Measurements from ENCODE around the genes AP5B1 and FOSL1.

GRCh38 chr11:65573701-65574288, 1.5 kb downstream of the FAM89B start:
- PRO-cap: bidirectional peak, plus-strand start at chr11:65574373, minus-strand start at chr11:65574208
- RAMPAGE, long total RNA, 4 experiments: no peak in any of the 4 experiments

DNA sequence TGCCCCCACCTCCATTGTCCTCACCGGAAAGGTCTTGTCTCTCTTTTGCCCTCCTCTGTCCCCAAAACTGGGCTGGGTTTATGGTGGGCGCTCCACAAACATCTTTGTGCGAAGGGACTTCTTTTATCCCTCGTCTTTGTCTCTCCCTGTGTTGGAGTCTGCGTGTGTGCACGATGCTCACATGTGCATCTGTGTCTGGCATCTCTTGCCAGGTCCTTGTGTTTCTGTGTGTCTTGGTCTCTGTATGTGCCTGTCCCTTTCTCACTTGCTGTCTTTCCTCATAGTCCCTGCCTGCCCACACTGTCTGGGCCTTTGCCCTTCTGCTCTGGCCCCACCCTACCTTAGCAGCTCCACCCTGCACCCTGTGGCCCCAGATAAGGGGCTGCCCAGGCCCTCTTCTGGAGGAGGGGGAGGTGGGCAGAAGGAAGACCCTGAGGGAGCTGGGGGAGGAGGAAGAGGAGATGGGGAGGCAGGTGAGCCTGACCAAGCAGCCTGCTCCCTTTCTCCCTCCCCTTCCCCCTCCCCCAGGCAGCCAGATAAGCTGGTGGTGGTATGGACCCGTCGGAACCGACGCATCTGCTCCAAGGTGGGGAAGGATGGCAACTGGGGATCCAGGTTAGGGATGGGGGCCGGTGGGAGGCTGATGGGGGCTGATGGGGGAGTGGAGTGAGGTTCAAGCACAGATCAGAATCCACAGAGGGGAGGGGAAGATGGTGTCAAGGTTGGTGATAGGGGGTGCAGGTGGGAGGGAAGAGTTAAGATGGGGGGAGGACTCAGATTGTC, 2.9 kb downstream of the EHBP1L1 start:
- PRO-cap: no peak
- RAMPAGE, long total RNA, 4 experiments: no peak in any of the 4 experiments

DNA sequence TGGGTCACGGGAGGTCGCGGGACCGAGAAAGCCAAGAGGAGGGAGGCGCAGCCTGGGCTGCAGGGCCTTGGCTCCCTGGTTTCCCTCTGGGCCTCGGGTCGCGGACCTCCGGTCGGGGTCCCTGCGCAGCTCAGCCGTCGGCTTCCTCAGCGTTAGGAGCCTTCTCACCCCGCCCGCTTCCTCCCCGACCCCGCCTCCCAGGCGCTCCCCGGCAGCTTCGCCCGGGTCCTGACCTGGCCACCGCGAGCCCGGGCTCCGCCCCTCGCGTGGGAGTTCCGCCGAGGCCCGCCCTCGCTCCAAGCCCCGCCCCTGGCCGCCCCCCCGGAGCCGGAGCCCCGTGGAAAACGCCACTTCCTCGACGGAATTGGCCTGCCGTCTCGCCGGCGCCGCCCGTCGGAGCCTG, 10.3 kb downstream of the RELA start:
- PRO-cap: bidirectional peak, plus-strand start at position 350 of the sequence, minus-strand start at position 230 of the sequence
- RAMPAGE, long total RNA, 4 experiments: no peak in any of the 4 experiments

- PRO-cap: no peak
- RAMPAGE, long total RNA, 4 experiments: no peak in any of the 4 experiments
Measured at GRCh38 chr11:65653863-65654340, 8.8 kb downstream of the RELA start.

- PRO-cap: no peak
- RAMPAGE, long total RNA, 4 experiments: no peak in any of the 4 experiments
Measured at GRCh38 chr11:65655244-65655945, 7.3 kb downstream of the RELA start.

DNA sequence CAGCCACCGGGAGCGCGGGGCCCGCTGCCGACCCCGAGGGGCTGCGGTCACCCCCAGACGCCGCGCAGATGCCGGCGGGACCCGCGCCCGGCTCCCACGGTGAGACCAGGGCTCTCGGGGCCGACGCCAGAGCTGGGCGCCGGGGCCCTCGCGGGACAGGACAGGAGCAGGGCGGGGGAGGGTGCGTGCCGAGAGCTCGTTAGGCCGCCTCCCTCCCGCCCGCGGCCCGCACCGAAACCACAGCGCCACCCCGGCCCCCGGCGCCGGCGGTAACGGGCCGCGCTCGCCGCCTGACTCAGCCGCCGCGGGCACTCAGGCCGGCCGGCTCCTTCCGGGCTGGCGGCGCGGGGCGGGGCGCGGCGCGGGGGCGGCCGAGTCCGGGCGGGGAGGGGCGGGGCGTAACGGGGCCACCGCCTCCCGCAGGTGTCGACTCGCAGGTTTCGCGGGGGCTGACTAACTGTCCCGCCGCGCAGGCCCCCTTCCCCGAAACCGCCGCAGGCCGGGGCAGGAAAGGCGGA, at the start of gene AP5B1:
Gene AP5B1 (minus strand): TSS at position 338 of the 518 bp plus-strand sequence.
- PRO-cap: bidirectional peak, plus-strand start at position 401 of the sequence, minus-strand start at position 297 of the sequence
- RAMPAGE, long total RNA, 4 experiments: no peak in any of the 4 experiments

GRCh38 chr11:65813997-65815101, 19.4 kb upstream of the SNX32 start:
- PRO-cap: no peak
- RAMPAGE, long total RNA, 4 experiments: no peak in any of the 4 experiments

DNA sequence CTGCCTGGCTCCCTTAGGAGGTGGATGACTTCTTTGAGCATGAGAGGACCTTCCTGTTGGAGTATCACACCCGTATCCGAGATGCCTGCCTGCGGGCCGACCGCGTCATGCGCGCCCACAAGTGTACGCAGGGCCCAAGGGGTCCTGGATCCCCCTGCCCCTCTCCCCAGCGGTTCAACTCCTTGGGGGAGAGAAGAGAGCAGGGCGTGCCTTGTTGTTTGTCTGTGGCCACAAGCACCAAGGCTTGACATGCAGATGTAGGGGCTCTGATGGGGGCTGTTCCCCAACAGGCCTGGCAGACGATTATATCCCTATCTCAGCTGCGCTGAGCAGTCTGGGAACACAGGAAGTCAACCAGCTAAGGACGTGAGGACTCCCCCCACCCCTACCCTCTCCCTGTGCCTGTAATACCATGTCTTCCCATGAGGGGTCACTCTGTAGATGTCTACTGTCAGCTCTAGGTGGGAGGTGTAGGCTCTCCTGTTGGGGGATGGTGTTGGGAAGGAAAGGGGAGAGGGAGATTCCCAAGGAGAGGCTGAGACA, 6.9 kb downstream of the CFL1 start:
- PRO-cap: no peak
- RAMPAGE, long total RNA, 4 experiments: no peak in any of the 4 experiments

- PRO-cap: bidirectional peak, plus-strand start at chr11:65900556, minus-strand start at chr11:65900388
- RAMPAGE, long total RNA, 4 experiments: start-site peak on the minus strand in 3 of 4 experiments, at chr11:65900386-65900455 at its widest, 26 to 449 reads per replicate
Measured at GRCh38 chr11:65900052-65900901, at the start of gene FOSL1. TSS of gene FOSL1 (minus strand) at chr11:65900388.

GRCh38 chr11:65920808-65921647, 1.8 kb downstream of the DRAP1 start:
- PRO-cap: no peak
- RAMPAGE, long total RNA, 4 experiments: no peak in any of the 4 experiments

GRCh38 chr11:66062795-66063219, 7.3 kb upstream of the PACS1 start:
- PRO-cap: no peak
- RAMPAGE, long total RNA, 4 experiments: no peak in any of the 4 experiments

DNA sequence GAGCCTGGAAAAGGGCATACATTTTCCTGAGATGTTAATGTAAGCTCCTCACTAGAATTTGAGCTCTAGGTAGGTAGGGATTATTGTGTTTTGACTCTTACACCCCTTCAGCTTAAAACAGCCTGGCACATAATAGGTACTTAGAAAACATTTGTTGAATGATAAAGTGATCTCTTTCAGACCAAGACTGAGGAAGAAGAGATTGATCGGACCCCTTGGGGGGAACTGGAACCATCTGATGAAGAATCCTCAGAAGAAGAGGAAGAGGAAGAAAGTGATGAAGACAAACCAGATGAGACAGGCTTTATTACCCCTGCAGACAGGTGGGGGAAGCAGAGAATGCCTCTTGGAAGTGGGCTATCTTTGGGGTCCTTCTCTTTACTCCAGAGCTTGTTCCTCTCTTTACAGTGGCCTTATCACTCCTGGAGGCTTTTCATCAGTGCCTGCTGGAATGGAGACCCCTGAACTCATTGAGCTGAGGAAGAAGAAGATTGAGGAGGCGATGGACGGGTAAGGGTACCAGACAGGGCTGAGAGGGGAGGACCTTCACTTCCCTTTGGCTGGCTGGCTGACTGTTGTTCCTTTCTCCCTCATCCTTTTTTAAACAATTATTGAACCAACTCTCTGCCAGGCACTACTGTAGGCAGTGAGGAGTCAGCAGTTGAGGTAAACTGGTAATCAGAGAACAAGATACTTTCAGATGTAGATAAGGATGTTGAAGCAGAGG, 6.7 kb upstream of the PACS1 start:
- PRO-cap: no peak
- RAMPAGE, long total RNA, 4 experiments: no peak in any of the 4 experiments

GRCh38 chr11:66081352-66081961, 11.4 kb downstream of the PACS1 start:
- PRO-cap: bidirectional peak, plus-strand start at chr11:66081752, minus-strand start at chr11:66081635
- RAMPAGE, long total RNA, 4 experiments: no peak in any of the 4 experiments

- PRO-cap: no peak
- RAMPAGE, long total RNA, 4 experiments: no peak in any of the 4 experiments
Measured at GRCh38 chr11:66216289-66216881, 41.1 kb upstream of the KLC2 start.

DNA sequence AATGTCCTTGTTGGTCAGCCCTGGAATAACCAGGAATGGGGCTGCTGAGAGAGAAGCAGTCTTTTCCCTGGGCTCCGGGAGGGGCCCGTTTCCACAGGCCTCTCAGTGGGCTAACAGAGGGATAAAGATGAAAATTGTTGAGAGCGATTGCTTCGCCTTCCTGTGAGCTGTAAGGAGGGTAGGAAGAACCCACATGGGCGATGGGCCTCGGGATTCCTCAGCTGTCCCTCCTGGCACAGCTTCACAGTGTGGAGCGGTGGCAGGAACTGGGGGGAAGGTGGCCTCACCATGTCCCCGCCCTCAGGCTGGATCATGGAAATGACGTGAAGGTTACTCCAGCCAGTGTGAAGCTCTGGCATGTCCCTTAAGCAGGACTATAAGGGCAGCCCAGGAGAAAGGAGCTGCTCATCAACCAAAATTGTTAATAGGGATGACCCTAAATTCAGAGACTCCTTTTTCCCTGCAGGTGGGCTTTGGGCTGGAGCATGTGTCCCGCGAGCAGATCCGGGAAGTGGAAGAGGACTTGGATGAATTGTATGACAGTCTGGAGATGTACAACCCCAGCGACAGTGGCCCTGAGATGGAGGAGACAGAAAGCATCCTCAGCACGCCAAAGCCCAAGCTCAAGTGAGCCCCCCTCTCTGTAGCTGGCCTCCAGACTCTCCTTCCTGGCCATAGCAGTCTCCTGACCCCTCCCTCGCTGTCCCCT, 37.2 kb upstream of the KLC2 start:
- PRO-cap: no peak
- RAMPAGE, long total RNA, 4 experiments: no peak in any of the 4 experiments

DNA sequence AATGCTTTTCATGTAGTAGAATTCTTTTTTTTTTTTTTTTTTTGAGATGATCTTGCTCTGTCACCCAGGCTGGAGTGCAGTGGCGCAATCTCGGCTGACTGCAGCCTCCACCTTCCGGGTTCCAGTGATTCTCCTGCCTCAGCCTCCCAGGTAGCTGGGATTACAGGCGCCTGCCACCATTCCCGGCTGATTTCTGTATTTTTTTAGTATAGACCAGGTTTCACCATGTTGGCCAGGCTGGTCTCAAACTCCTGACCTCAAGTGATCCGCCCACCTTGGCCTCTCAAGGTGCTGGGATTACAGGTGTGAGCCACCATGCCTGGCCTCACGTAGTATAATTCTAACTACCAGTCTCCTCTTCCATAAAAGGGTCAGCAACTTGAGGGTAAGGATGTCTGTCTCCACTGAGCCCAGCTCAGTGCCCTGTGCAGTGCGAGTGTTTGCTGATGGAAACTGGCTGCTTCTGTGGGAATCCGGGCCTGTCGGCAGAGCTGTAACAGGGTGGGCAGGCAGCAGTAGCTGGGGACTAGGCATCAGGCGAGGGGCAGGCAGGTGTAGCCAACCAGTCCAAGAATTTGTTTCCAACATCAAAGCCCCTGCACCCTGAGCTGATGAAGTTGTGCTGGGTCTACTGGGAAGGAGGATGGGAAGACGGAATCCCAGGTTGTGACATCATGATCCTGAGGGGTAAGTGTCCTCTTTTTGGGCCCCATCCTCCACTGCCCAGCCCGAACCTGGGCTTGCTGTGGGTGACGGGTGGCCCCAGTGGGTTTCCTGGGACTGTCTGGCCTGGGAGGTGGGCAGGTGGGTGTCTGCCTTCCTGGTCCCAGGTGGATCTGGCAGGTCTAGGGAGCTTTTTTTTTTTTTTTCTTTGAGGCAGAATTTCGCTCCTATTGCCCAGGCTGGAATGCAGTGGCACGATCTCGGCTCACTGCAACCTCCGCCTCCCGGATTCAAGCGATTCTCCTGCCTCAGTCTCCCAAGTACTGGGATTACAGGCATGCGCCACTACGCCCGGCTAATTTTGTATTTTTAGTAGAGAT, 11.2 kb downstream of the SLC29A2 start:
- PRO-cap: no peak
- RAMPAGE, long total RNA, 4 experiments: no peak in any of the 4 experiments

DNA sequence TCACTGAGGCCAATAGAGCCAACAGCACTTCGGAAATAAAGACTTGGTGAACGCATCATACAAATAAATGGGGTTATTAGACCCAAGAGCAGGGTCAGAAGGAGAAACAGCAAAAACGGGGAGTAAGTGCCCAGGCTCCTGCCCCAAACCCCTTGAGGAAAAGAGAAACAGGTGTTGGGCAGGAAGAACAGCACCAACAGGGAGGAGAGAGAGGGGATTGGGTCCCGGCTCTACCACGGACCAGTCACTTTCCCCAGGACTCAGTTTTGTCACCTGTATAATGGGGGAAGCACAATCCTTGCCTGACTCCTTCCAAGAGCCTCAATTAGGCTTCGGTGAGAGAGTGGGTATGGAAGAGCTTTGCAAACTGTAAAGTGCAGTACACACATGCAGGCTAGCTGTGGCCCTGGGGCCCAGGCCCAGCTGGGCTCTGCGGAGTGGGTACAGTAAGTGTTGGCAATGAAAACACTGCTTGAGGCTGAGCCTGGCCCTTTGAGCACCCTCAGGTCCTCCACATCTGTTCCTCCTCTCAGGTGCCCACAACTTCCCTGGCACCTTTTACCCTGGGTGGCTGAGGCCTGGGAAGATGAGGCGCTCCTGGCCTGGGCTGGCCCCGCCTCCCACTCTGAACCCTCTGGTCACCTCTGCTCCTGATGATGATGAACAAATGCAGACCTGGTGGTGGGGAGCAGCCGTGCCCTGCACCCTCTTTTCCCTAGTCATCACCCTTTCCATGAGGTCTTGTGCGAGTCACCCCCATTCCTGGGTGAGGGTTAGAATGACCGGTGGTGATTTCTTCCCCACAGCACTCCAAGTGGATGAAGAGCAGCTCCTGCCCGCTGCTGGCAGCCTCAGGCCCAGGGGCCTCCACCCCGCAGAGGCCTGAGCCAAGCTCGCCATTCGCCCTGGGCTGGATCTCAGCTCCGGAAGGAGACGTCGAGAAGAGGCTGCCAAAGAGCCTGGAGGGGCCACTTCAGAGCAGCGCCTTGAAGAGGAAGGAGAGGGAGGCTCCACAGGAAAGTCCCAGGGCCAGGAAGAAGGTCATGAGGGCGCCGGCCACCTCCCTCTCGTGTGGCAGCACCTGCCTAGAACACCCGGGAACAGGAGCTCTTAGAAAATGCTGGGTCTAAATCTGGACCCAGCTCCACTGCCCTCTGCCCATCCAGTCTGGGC, 8.7 kb downstream of the SLC29A2 start:
- PRO-cap: no peak
- RAMPAGE, long total RNA, 4 experiments: no peak in any of the 4 experiments

DNA sequence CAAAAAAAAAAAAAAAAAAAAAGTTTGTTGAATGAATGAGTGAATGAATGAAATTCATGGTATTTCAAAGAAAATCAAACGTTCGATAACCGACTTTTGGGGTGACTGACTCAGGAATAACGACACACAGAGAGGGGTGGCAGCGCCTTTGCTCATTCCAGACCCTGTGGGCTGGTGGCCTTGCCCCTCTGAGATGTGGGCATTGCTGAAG, 797 bp downstream of the SLC29A2 start:
- PRO-cap: no peak
- RAMPAGE, long total RNA, 4 experiments: no peak in any of the 4 experiments

GRCh38 chr11:66393252-66393686, 21.7 kb upstream of the SLC29A2 start:
- PRO-cap: unidirectional peak, plus-strand start at chr11:66393451
- RAMPAGE, long total RNA, 4 experiments: no peak in any of the 4 experiments

DNA sequence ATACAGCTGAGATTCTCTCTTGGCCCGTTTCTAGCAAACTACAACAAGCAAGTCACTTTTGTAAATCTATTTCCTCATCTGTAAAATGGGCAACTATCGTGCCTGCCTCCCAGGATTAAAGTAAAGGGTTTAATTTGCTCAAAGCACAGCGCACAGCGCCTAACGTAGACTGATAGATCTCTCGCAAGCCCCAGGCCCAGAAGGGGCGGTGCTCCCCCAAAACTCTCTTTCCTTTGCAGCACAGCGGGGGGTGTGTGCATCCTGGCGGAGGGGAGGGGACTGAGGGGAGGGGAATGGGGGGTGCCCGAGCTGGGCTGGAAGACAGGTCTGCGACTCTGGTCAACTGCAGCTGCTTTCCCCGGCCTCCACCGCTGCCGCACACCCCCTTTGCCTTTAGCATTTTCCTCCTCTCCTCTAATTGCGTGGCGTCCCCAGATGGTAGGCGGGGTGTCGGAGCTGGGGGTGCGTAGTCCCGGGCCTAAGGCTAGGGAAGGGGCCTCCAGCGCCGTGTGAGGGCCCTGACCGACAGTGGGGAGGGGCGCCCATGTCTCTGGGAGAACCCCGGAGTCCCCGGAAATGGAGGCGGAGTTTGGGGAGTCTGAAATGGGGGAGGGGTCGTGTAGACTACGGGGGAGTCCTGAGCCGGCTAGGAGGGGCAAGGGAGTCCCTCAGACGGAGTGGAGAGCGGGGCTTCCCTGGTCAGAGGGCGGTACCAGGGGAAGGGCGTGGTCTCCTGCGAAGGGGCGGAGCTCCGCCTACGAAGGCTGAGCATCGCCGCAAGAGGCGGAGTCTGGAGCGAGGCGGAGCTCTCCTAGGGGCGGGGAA, 485 bp upstream of the PELI3 start:
- PRO-cap: bidirectional peak, plus-strand start outside the sequence, minus-strand start at position 697 of the sequence
- RAMPAGE, long total RNA, 4 experiments: no peak in any of the 4 experiments